Osteocyte (in vitro differentiated cells): ENCODE measurements around the gene RPL12.

- PRO-cap: no peak
Measured at GRCh38 chr9:125585513-125586330, 121.3 kb downstream of the MAPKAP1 start.

DNA sequence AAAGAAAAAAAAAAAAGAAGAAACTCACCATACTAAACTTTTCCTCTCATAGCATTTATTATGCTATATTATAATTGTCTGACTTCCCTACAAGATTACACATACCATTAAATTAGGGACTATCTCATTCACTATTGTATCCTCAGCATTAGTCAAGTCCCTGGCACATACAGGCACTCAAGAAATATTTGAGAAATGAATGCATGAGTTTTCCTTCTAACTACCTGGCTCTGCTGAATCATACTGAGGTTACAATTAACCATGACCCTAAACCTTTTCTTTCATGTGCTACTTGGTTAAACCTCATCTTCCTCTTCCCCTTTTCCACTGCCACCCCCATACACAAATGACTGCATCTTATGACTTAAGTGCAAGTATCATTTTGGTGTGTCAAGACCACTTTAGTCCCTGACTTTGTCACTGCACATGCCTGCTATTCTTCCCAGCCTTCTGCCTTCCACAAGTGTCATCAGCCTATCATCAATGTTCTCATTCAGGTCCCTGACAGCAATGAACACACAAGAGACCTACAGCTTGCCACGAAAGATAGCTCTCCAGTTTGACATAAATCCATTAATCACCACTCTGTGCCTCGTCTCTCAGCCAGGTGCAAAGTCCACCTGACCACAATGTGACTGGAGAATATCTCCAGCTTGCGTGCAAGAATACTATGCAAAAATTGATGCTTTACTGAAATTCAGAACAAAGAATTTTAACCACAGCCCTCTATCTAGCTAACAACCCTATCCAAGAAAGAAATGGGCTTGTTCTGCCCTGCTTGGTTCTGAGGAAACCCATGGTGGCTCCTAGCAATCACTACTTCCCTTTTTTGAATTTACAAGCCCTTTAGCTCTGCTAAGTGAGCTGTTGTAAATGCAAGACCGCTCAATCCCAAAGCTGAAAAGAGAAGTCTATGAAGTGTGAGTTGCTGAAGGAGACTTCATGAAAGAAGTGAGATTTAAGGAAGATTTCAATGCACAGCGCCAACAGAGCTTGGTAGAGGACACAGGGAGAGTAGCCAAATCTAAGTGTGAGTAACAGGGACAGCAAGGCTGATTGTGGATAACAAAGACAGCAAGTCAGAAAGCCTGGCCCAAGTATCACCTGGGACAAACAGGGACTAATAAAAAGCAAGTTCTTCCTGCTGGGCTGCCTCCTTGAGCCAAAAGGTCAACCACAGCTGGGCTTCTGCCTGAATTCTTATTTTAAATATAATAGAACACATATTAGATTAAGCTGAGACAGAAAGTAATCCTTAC, 74.4 kb downstream of the MAPKAP1 start:
- PRO-cap: no peak

DNA sequence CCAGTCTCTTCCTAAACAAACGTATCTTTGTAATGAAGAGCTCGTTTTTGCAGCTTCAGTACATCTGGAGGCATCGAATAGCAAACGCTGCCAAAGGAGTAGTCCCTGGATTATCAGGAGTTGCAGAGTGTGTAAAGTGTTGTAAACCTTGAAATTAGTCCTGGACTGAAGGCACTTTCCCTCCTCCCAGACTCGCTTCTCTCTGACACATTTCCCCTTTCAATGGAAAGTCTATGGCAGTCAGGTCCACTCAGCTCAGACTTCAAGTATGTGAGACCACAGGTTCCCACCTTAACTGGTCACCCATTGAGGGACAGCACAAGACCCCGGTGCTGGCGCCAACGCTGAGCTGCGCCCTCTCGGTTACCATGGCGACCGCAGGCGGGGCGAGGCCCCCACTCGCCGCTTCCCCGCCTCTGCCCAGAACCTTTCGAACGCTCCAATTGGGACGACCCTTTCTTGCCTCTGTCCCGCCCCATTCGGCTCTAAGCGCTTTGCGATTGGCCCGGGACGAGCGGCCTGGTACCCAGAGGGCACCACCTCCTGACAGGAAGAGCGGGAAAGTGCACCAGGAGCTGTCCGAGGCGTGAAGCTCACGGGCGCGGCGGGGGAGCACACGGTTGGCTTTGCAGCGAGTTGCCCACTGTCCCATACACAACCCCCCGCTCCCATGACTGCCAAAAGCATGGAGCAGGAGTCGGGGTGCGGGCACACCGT, 1.3 kb upstream of the PBX3 start:
- PRO-cap: no peak

GRCh38 chr9:125804365-125805721, 57.7 kb downstream of the PBX3 start:
- PRO-cap: no peak

GRCh38 chr9:126144726-126145624, 181.7 kb upstream of the MVB12B start:
- PRO-cap: no peak

GRCh38 chr9:126390296-126390652, 63.6 kb downstream of the MVB12B start:
- PRO-cap: no peak

GRCh38 chr9:126499312-126499984, 114.3 kb upstream of the LMX1B start:
- PRO-cap: no peak

DNA sequence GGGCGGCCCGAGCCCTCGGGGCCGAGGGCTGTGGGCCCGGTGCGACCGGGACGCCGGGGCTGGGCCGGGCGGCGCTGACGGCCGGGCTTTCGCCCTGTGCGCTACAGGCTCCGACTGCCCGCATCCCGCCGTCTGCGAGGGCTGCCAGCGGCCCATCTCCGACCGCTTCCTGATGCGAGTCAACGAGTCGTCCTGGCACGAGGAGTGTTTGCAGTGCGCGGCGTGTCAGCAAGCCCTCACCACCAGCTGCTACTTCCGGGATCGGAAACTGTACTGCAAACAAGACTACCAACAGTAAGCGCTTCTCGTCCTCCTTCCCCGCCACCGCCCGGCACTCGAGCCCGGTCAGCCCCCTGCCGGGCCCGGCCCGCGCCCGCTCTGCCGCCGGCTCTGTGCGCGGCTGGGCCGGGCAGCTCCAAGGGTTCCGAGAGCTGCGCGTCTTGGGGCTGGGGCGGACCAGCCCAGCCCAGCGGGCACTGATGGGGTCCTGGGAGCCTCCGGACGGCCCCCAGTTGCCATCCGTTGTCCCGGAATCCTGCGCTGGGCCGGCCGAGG, 1.6 kb downstream of the LMX1B start:
- PRO-cap: no peak

DNA sequence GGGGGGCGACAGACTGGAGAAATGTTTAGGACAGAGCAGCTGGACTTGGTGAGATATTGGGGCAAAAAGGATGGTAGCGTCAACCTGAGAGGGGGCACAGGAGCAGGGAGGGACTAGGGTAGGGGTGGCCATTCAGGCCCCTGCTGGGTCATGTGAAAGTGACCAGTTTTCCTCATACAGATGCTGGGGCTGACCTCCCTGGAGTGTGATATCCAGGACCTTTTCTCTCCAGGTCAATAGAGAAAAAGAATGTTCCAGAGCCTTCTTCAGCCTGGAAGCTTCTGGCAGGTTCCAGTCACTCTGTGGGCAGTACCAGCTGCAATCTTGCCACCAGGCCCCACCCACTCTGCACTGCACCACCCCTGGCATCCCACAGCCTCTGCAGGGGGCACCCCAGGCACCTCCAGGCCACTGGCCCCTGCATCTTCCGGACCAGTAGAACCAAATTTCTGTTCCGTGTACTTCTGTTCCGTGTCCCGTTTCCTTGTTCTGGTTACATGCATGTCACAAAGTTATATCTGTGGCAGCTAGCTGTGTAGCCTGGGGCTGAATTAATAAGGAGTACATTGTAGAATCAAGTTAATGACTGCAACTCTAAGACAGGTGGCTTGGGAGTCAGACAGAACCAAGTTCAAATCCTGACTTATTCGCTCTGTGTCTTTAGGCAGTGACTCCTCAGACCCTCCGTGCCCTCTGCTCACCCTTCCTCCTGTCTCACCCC, 83.3 kb upstream of the ZBTB43 start:
- PRO-cap: no peak

DNA sequence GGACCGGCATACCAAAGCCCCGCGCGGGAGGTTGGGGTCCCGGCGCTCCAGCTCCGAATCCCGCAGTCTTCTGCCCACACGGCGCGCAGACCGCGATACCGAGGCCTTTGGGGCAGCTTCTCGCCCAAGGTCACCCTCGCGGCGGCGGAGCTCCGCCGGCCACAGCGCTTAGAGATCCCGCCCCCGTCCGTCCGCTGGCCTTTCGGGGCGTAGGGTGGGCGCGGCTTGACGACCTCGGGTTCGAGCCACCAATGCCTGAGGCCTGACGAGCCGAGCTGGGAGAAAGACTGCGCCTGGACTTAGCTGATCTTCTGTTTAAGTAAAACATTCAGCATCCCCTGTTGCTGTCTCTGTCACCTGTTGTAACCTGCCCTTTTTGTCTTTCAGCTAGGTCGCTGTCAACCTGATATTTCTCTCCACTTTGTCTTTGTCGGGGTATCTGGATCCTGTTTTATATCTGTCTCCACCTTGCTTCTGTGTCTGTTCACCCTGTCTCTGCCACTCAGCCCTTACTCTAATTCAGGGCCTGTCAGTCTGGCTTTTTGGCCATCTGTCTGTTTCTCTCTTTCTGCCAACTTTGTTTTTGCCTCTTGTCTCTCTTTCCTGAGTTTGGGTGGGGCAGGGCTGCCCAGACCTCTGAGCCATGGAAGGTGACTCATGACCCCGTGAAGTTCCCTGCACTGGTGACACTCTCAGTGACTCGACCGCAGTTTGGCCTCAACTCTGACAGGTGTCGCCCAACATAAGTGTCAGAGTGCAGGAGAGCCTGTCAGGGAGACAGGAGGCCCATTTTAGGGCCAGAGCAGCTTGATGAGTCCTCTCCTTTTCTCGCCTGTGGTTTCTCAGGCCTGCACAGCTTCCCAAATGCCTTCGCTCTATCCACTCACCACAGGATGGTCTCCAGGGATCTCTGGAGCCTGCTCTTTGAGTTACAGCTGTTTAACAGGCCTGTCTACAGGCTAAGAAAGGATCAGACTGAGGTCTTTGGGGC, 707 bp downstream of the ZBTB43 start:
- PRO-cap: bidirectional peak, plus-strand start at position 251 of the sequence, minus-strand start at position 189 of the sequence

DNA sequence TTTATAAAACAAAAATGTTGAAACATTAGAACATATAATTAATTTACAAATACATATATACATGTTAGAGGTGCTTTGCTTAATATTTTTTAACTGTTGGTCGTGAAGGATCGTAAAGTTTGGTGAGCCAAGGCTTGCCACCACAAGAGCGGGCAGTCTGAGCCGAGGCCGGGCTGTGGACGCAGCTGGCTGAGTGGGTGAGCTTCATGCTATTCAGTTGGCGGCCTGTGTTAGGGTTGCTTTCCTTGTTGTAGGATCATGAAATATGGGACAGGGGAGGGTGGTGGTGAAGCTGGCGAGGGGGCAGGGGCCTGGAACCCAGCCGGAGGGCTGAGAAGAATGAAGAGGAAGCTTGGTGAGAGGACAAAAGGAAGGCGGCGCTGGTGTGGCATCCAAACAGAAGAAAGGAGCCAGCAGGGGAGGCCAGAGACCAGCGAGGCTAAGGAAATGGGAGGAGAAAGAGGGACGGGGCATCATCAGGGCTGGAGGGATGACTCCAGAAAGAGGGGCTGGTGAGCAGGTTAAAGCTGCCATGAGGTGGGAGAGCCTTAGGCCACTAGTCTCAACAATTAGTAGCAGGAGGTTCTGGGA, 18.3 kb downstream of the RALGPS1 start:
- PRO-cap: no peak

DNA sequence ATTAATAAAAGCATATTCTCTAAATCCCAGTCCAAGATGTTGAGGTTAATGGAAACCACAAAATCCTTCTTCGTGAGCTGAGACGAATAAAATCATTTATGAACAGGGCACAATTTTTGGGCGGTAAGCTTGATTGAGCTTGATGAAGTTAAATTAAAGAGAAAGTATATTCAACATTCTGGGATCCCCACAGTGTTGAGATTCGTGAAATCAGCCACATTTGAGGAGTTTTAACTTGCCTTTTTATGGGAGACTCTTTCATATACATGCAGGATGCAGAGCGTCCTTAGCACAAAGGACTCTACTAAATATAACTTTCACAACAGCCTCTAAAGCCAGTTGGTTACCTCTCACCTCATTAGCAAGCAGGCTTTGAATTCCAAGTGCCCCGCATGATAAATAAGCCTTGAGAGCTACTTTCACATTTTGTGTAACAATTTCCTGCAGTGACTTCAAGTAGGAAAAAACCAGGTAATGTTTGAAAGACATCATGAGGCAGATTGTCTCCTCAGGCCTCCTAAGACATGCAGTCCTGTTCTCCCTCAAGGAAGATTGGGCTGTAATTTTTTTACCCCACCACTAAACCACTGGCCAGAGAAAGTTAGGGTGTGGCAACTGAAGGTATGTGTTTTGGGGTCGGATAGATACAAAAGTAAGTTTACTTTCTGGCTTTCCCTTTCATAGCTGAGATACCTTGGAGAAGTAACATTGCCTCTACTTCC, 50.5 kb downstream of the RALGPS1 start:
- PRO-cap: no peak

- PRO-cap: no peak
Measured at GRCh38 chr9:127130986-127132103, 8.9 kb upstream of the ANGPTL2 start.

DNA sequence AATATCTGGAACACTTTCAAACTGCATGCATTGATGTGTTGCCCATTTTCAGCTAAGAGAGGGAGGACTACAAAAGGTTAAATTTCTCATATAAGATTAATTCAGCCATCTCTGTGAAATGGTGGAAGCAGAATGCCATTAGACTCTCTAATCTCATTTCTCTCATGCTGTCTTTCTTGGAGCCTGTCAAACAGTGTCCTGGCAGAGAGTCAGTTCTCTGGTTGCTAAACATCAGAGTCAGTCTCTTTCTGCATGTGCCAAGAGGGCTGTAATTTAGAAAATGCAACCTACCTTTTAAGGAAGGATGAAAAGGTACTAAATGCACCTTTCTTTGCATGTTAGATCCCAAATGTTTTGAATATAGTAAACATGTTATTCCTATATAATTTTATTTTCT, 888 bp upstream of the GARNL3 start:
- PRO-cap: no peak

GRCh38 chr9:127360698-127361388, 36.1 kb upstream of the SLC2A8 start:
- PRO-cap: no peak

DNA sequence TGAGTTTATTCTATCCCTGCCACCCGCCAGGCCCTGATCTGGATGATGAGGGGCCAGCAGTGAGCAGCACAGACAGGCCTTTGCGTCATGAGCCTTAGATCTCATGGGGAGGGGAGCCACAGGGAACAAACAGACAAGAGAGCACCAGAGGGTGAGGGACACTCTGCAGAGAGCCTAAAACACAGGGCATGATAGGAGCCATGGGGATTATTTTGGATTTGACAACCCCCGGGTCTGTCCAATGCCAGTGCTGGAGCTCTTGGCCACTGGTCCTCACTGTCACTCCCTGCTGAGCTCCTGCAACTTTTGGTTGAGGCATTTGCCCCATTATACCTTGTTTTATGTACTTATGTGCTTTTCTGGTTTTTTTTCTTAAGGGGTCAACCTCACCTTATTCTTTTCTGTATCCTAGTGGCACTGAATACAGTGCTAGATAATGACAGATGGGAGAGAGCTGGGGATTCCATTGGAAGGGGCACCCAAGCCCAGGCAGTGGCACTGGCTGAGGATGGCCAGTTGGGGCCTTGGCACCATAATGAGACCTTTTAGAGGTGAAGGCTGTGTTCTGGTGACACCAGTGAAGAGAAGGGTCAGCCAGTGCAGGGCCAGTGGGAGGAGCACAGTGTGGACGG, 33.9 kb upstream of the SLC2A8 start:
- PRO-cap: no peak

DNA sequence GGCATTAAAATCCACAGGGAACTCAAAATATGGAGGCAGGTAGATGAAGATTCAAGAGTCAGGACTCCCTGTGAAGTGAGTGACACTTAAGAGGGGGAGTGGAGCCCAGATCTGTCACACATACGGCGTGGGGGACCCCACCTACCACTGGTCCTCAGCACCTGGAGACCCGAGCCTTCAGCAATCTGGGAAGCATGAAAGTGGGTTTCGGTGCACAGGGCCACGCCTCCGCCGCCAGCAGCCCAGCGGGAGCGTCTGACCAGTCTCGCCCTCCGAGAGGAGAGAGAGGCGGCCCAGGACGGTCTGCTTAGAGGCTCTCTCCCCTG, 718 bp upstream of the SLC2A8 start:
- PRO-cap: no peak

- PRO-cap: bidirectional peak, plus-strand start at chr9:127451510, minus-strand start at chr9:127451405
Measured at GRCh38 chr9:127451178-127451712, at the start of gene RPL12. Gene RPL12 (minus strand): TSS chr9:127451406.

DNA sequence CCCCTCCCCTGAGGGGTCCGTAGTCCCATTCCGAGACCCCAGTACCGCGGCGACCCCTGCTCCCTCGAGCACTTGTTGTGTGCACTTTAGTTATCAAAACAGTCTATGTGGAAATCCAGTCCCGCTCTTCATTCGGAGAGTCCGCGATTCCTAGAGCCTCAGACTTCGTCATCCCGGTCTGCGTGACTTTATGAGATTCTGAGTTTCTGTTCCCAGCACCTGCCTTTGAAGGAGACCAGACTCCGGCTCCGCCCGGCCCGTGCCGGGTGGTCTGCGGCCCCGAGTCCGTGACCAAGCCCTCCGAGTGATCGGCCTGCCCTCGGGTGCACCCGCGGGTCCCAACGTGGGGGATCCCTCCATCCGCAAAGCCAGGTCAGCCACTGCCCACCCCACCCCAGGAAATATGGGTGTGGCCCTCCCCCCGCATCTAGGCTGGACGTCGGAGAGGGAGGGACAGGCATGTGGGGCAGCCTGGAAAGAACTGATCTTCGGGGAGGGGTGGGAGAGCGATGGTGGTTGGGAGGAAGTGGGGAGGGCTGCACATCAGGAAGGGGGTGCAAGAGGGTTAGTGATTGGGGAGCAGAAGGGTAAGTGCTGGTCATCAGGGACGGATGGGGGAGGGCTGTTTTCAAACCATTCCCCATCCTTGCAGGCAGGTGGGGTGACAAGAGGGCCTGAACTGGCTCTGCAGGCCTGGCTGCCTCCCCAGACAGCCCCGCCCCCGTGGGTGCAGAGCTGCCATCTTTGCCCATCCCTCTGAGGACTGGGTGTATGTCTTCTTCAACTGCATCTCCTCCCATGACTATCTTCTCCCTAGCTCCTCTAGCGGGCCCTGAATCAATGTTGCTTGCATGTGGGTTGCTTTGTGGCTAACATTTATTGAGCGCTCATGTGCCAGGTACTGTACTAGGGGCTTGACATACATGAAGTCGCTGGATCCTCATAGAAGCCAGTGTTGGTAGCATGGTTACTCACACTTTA, 693 bp downstream of the LRSAM1 start:
- PRO-cap: bidirectional peak, plus-strand start at position 191 of the sequence, minus-strand start at position 192 of the sequence

DNA sequence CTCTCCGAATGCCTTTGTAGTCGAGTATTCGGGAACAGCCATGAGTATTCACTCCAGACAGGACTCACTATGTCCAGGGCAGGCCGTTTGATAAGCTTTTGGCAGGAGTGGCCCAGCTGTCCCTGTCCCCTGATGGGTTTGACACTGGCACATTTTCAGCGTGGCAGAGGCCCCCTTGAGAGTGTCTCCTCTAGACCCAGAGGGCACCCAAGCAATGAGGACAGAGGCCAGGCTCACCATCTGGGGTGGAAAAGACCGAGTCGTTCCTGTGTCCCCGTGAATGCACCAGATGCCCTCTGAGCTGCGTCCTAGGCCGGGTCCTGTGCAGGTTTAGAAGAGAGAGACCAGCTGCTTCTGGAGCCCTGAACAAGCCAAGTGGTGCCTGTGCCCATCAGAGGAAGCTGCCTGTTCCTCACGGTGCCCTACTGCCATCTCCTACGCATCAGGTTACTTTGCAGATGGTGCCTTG, 42.3 kb downstream of the LRSAM1 start:
- PRO-cap: no peak